Bronchus fibroblast of lung (primary cell): Measurements from ENCODE around the gene ARFGEF3.

GRCh38 chr6:137709569-137710297 lies 157.3 kb upstream of the TNFAIP3 start:
- RAMPAGE, long total RNA, result no peak

GRCh38 chr6:137791508-137791934 lies 75.5 kb upstream of the TNFAIP3 start:
- RAMPAGE, long total RNA, result no peak

DNA sequence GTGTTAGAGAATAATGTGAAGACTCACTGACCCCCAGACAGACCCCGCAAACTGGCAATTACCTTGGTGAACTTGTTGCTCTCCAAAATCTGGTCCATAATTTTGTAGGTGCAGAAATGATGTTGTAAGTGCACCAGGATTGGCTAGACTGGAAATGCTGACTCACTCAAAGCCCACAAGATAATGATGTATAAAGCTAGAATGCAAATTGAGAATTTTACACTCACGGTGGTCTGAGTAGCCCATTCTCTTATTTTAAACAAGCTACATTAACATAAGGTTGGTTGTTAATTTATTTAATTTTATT lies 74.4 kb upstream of the TNFAIP3 start:
- RAMPAGE, long total RNA, result no peak

- RAMPAGE, long total RNA, result no peak
Observed at GRCh38 chr6:137800016-137800399, 67.1 kb upstream of the TNFAIP3 start.

DNA sequence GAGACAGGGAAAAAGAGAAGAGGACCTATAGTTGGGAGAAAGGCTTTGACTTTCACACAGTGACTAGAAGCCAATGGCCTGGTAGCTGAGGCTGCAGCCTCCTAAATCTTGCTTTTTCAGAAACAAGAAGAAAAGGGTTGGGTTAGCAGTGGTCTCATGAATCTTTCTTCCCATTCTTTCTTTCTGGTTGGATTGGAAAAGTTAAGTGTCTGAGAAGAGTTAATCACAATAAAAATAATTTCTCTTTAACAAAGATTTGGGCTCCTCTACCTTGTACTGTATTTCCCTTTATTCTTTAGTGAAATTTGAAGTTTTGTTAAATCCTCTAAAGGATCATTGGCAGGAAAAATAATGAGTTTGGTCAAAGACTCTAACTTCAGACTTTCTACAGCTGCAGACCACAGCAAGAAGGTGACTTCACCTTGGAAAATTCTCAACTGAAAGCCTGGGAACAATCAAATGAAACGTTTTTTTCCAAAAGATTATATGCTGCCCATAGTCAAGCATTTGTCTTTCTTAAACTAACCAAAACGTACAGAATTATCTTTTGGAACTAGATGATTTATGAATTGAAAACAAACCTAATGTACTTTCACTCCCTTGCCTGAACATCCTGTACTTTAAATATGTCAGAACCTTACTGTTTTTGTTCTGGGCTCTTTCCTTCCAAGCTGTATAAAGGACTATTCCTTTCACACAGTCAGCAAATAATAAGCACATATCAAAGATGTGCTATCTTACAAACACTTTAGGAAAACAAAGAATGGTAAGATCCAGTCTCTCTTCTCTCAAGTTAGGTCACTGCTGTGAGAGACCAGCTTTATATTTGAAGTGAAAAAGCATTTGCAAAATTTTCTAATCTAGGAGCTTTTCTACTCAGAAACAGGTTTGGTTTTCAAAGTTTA lies 62.5 kb upstream of the TNFAIP3 start:
- RAMPAGE, long total RNA, result no peak

DNA sequence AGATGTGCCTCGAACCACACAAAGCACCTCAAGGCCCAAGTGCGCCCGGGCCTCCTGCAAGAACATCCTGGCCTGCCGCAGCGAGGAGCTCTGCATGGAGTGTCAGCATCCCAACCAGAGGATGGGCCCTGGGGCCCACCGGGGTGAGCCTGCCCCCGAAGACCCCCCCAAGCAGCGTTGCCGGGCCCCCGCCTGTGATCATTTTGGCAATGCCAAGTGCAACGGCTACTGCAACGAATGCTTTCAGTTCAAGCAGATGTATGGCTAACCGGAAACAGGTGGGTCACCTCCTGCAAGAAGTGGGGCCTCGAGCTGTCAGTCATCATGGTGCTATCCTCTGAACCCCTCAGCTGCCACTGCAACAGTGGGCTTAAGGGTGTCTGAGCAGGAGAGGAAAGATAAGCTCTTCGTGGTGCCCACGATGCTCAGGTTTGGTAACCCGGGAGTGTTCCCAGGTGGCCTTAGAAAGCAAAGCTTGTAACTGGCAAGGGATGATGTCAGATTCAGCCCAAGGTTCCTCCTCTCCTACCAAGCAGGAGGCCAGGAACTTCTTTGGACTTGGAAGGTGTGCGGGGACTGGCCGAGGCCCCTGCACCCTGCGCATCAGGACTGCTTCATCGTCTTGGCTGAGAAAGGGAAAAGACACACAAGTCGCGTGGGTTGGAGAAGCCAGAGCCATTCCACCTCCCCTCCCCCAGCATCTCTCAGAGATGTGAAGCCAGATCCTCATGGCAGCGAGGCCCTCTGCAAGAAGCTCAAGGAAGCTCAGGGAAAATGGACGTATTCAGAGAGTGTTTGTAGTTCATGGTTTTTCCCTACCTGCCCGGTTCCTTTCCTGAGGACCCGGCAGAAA lies 14.2 kb downstream of the TNFAIP3 start:
- RAMPAGE, long total RNA, result no peak

DNA sequence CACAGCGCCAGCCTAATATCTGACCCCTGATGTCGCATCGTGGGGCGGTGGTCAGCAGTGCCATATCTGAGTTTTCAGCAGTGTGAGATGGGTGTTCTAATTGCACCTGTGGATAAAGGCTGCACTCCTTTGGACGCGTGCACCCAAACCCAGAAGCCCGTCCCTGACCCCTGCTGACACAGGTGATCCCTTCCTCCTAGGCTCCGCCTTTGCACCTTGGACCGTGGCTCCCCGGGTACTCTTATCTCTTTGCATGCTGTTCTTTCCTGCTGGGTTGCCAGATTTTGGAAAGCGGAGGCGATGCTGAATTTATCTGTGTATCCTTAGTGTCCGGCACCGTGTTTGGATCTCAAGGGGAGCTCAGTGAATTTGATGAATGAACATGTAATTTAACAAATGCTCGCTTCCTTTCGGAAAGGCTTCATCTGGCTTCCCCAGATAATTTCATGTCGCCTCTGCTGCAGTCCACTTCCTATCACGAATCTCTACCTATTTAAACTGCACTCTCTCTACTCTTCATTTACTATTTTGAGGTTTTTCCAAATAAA lies 579 bp upstream of the PERP start:
- RAMPAGE, long total RNA, result no peak

GRCh38 chr6:138161621-138162146 lies at the start of gene ARFGEF3:
TSS of gene ARFGEF3 (plus strand) at chr6:138161939.
- RAMPAGE, long total RNA, result no peak

GRCh38 chr6:138259003-138259549 lies 40.8 kb upstream of the PBOV1 start:
- RAMPAGE, long total RNA, result no peak

- RAMPAGE, long total RNA, result no peak
Observed at GRCh38 chr6:138386849-138387323, 9.2 kb downstream of the SMIM28 start.

DNA sequence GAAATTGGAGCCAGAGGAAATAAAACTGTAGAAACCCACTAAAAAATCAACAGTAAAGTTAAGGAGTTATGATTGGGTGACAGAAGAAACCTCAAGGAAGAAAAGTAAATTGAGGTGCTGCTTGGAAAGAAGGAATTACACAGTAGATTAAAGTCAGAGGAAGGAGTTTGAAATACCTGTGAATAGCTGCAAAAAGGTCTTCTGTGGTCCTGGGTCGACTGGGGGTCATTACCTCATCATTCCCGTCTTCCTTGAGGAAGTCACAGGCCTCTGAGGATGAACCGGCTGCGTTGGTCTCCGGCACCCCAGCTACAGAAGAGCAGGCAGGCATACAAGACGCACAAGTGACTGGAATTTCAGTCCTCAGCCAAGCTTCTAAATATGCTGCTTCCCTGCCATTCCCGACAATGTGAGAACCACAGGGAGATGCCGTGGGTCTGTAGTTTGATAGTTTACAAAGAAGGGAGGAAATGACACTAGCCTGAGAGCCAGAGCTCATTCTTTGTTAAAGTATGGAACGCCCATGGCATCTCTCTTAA lies 25.6 kb downstream of the HEBP2 start:
- RAMPAGE, long total RNA, result no peak

GRCh38 chr6:138432821-138433162 lies 28.8 kb downstream of the HEBP2 start:
- RAMPAGE, long total RNA, result no peak

- RAMPAGE, long total RNA, result no peak
Observed at GRCh38 chr6:138504762-138504961, 5.4 kb upstream of the NHSL1 start.

GRCh38 chr6:138554826-138555236 lies 55.5 kb upstream of the NHSL1 start:
- RAMPAGE, long total RNA, result no peak

GRCh38 chr6:138987035-138987425 lies 1.0 kb downstream of the REPS1 start:
- RAMPAGE, long total RNA, result no peak

DNA sequence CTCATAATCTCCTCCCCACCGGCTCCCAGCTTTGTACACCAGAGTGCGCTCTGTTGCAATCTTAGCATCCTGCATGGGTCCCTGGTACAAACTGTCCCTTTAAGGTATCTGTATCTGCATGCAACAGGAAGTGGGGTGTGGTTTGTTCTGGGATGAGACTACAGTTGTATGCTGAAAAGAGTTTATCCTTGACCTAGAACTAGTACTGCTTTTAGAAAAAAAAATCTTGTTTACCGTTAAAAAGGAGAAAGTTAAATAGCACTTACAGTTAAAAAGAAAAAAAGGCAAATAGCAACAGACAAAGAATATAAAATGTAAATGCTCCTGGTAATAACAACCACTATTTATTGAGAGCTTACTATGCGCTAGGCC lies 9.9 kb upstream of the HECA start:
- RAMPAGE, long total RNA, result no peak

- RAMPAGE, long total RNA, result no peak
Observed at GRCh38 chr6:139153894-139154856, 19.3 kb downstream of the HECA start.

DNA sequence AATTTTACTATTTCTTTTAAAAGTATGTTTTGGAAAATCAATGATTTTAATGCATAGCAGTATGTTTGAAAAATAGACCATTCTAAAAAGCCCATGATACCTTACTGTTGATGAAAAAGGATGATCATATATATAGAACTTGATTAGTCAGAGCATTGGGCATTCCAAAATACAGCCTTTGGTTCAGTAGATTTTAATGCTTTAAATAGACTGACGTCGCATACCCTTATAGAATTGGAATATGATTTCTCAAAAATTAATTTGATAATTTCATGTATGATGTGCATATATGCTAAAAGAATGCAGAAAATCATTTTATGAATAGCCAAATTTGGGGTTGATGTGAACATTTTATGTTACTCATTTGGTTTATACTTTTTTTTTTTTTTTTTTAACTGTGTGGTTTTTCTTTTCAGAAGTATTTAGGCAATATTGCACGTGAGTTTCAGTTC lies 43.3 kb downstream of the HECA start:
- RAMPAGE, long total RNA, result no peak

DNA sequence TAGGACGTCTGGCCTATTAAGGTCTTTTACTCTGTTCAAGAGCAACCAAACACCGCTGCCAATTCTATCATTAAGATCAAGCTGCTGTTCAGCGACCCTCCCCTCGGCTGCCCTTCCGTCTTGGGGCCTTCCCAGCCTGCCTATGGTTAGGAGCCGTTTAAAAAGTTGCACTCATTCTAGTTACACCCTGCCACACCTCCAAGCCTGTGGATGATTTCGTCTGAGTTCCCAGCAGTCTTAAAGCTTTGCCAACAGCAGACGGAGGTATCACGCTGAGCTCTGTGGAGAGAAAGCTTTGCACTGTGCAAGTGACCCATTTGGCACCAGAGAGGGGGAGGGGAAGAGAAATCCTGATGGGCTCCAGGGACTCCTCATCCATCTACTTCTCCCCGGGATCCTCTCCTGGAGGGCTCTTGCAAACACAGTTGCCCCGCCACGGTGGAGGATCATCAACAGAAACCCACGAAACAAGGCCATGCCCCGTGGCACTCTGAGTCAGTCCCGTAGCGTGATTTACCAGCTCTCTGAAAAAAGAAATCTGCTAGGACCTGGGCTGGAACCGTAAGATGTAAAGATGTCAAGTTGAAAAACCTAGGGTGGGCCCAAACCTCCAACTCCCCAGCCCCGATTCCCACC lies 98.8 kb upstream of the CITED2 start:
- RAMPAGE, long total RNA, result no peak

- RAMPAGE, long total RNA, result no peak
Observed at GRCh38 chr6:139748564-139749202, 374.2 kb upstream of the CITED2 start.